ENCODE results near the genes TATDN3, VASH2 and PROX1.

GRCh38 chr1:212791631-212792148 lies at the start of gene TATDN3:
TSS of gene TATDN3 (plus strand) at chr1:212791894.
- PRO-cap = bidirectional peak, plus-strand start at chr1:212791926, minus-strand start at chr1:212791777

- PRO-cap = no peak
These were observed 477 bp upstream of the FLVCR1 start for GRCh38 chr1:212857633-212857962.

- PRO-cap = no peak
These were observed 2.7 kb downstream of the FLVCR1 start for GRCh38 chr1:212860608-212861398.

DNA sequence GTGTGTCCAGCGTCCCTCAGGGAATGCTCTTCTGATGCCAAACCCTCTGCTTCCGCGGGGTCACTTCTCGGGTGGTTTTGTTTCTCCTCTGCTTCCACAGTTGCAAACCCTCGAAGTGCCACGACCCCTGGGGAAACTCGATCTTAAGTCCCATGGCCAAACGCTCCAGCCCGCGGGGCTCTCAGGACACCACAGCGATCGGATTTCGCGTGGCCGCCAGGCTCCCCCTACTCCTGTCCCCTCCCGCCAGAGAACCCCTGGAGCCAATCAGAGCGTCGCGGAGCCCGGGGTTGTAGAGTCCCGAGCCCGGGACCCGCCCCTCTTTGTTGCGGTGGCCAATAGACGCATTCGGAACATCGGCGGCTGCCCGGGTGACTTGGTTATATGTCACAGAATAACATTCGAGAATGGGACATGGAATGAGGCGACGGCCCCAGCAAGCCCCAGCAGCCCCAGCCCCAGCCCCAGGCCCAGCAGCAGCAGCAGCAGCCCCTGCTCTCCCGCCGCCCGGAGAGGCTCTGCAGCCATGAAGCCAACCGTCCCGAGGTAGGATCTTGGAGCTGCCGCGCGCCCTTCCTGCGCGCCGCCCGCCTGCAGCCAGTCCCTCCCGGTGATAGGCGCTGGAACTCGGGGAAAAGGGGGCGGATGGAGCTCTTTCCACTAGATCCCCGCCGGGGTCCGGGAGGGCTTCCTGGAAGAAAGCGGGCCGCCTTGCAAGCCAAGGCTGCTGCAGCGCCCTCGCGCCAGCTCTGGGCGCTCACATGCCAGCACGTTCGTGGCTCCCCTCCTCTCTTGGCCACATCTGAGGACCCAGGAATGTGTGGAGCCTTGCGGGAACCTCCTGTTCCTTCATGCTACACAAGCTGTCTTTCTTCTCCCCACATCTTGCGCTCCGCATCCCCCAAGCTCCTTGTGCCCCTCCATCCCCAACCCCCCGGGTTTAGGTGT lies at the start of gene VASH2:
VASH2 (plus strand) TSS at position 347 of the 948 bp plus-strand sequence.
- PRO-cap = unidirectional peak, plus-strand start at position 347 of the sequence; unidirectional peak, plus-strand start at position 404 of the sequence

GRCh38 chr1:213690227-213690699 lies 297.5 kb upstream of the PROX1 start:
- PRO-cap = unidirectional peak, minus-strand start at chr1:213690465

DNA sequence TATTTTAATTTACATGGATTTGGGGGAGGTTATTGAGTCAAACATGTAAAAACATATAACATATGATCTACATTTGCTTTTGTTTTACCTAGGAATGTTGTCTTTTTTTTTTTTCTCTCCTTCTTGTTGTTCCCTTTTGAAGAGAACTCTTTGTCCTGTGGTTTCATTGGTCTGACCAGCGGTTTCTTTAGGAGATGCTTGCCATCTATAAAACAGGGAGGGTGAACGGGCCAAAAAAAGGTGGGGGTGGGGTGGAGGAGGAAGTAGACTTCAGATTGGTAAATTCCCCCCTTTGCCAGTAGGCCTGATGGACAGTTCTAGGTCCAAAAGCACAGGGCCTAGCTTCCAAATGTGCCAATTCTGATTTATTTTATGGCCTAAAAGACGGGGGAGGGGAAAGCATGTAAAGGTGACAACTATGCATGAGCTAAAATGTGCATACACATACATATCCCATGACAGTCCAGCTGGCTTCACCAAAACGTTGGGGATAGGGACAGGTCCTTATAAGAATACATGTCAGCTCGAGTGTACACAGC lies 6.5 kb upstream of the PROX1 start:
- PRO-cap = no peak

DNA sequence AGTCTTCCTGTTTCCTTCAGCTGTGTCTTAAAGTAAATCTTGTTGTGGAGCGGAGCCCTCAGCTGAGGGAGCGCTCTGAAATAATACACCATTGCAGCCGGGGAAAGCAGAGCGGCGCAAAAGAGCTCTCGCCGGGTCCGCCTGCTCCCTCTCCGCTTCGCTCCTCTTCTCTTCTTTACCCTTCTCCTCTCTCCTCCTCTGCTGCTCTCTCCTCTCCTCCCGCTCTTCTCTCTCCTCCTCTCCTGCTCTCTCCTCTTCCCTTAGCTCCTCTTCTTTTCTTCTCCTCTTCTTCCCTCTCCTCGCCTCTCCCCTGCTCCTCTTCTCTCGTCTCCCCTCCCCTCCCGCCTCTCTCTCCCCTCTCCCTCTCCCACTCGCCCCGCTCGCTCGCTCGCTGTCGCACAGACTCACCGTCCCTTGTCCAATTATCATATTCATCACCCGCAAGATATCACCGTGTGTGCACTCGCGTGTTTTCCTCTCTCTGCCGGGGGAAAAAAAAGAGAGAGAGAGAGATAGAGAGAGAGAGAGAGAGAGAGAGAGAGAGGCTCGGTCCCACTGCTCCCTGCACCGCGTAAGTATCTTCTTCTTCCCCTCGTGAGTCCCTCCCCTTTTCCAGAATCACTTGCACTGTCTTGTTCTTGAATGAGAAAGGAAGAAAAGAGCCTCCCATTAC lies at the start of gene PROX1:
PROX1 (plus strand) TSS at position 61 of the 673 bp plus-strand sequence.
- PRO-cap = bidirectional peak, plus-strand start at position 35 of the sequence, minus-strand start outside the sequence

DNA sequence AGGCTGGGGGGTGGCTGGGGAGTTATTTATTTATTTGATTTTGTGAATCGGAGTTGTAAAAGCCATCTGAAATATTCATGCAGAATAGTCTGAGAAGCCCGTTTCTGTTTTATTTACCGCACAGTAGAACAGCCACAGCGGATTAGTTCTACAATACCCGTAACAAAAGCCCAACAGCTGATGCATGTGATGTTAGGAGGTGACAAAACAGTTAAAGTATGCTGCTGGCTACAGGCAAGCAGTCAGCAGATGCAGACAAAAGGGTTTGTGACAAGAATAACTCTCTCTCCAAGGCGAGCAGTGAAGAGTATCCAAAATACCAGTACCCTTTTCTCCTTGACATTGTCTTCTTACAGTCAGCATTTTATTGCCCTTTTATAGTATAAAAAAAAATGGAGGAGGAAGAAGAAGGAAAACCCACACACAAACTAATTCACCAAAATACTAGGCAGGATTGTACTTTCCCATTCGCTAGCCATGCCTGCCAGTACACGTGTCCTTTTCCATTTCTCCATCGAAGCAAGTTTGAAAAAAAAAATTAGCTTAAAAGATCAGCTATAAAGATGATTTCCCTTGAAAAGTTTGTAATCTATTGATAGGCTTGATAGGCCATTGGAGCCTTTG lies 42.1 kb downstream of the PROX1 start:
- PRO-cap = no peak

DNA sequence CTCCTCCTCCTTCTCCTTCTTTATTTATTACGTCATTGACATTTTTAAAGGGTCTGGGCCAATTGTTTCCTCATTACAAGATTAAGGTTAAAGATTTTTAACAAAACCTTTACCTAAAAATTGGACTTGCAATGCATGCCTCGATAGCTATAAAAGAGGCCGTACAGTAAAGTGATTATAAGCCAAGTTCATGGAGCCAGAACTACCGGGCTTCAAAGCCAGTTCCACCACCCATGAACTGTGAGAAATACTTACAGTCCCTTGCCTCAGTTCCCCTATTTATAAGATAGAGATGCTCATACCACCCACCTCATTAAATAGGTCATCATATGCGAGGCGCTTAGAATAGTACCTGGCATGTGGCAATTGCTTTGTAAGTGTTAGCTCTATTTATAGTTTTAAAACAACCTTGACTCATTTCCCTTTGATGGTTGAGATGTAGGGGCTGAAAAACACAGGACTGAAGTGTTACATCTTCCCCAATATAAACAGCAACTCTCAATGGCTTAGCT lies 19.9 kb upstream of the SMYD2 start:
- PRO-cap = no peak

DNA sequence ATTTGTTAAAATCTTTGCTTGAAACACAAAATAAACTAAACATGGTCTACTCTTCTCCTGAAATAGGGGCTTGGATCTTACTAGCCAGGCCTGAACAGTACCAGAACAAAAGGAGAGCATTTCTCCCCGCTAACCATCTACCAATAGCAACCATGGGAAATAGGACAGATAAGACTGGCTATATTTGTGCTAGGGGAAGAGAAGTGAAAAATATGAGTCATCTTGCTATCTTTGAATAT lies 81.1 kb downstream of the SMYD2 start:
- PRO-cap = no peak

- PRO-cap = no peak
These were observed 81.4 kb downstream of the SMYD2 start for GRCh38 chr1:214362336-214362705.

DNA sequence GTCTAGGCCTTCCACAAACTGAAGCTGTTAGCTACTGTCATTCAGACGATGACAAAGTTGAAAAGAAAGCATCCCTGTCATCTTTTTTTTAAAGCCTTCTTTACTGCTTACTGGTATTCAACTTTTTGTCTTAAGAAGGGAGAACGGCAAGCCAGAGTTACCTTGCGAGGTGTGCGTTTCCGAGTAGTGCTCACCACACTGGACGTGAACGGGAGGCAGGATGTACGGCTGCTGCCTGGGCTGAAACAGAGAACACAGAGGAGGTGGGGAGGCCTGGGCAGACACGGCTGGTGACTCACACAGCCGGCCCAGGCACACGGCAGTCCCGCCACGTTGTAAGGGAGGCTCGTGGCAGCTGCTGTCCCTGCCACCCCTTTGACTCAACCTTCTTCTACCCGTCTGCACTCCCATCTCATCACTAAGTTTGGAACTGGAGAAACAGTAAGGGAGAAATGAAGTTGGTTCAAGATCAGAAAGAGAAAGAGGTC lies 105.8 kb downstream of the SMYD2 start:
- PRO-cap = no peak

GRCh38 chr1:214446528-214447657 lies 104.5 kb downstream of the PTPN14 start:
- PRO-cap = no peak

DNA sequence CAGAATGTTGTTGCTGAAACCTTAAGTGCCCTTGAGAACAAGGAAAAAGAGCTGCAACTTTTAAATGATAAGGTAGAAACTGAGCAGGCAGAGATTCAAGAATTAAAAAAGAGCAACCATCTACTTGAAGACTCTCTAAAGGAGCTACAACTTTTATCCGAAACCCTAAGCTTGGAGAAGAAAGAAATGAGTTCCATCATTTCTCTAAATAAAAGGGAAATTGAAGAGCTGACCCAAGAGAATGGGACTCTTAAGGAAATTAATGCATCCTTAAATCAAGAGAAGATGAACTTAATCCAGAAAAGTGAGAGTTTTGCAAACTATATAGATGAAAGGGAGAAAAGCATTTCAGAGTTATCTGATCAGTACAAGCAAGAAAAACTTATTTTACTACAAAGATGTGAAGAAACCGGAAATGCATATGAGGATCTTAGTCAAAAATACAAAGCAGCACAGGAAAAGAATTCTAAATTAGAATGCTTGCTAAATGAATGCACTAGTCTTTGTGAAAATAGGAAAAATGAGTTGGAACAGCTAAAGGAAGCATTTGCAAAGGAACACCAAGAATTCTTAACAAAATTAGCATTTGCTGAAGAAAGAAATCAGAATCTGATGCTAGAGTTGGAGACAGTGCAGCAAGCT lies 38.1 kb downstream of the CENPF start:
- PRO-cap = no peak

- PRO-cap = unidirectional peak, plus-strand start at chr1:215543577
These were observed 23.8 kb upstream of the KCTD3 start for GRCh38 chr1:215543161-215543839.

DNA sequence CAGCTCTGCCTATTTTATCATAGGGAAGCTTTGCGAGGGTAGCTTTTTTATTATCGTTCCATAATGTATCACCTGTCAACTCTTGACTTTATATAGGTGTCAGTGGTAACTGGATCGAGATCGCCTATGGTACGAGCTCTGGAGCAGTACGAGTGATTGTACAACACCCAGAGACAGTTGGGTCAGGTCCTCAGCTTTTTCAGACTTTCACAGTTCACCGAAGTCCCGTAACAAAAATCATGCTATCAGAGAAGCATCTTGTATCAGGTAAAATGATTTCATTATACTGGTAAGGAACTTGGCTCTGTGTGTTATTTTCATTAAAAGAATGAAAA lies 36.9 kb downstream of the KCTD3 start:
- PRO-cap = no peak

GRCh38 chr1:215620501-215621589 lies 53.7 kb downstream of the KCTD3 start:
- PRO-cap = no peak

- PRO-cap = bidirectional peak, plus-strand start at chr1:216600863, minus-strand start at chr1:216600785; bidirectional peak, plus-strand start at chr1:216601291, minus-strand start at chr1:216601286
These were observed 122.4 kb downstream of the ESRRG start for GRCh38 chr1:216600491-216601627.

- PRO-cap = no peak
These were observed 353.6 kb upstream of the ESRRG start for GRCh38 chr1:217076731-217077417.

DNA sequence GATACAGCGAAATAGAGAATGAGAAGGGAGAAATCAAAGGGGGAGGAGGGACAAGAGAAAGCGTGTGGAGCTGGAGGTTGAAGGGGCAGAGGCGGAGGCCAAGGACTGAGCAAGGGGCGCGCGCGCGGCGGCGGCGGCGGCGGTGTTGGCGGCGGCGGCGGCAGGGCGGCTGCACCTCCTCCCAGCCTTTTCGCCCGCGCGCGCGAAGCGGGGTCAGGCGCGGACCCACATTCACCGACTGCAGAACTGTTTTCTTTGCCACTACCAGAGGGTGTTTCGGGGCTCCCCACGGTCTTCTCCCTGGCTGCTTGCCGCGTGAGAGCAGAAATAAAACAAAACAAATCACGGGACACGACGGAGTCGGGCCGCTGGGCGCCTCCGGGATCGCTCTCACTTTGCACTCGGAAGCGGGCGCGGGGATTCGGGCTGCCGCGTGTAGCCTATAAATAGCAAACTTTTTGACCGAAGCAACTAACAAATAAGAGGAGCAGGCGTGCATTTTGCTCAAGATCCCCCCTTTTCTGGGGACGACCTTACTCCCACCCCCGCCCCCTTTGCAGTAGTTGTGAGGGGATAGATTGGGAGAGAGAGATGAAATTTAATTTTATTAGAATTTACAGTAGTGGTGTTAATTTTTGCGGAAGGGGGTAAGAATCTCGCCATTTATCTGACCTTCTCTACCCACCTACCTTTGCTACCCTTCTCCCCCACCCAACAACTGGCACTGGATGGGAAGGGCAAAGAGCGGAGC lies 412.4 kb upstream of the ESRRG start:
- PRO-cap = unidirectional peak, plus-strand start at position 359 of the sequence

Data from mucosa of descending colon (tissue), 1 donor.